Left colon (tissue), 1 donor: ENCODE measurements around the genes TNS1 and CXCR2.

DNA sequence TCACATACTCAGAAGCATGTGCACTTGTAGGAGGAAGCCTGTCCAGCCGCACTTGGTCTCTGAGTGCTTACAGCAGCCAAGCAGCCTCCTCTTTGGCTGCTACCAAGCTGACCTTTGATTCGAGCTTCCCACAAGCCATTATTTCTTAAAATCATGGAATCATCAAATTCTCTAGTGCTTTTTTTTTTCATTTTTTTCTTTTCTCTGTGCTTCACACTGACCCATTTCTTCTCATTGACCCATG is 550.1 kb upstream of the TNP1 start:
- PRO-cap, result no peak

GRCh38 chr2:217434096-217434561 is 568.7 kb downstream of the TNS1 start:
- PRO-cap, result no peak

- PRO-cap, result no peak
Observed at GRCh38 chr2:217756374-217757088, 246.3 kb downstream of the TNS1 start.

GRCh38 chr2:217815973-217816438 is 186.8 kb downstream of the TNS1 start:
- PRO-cap, result no peak

DNA sequence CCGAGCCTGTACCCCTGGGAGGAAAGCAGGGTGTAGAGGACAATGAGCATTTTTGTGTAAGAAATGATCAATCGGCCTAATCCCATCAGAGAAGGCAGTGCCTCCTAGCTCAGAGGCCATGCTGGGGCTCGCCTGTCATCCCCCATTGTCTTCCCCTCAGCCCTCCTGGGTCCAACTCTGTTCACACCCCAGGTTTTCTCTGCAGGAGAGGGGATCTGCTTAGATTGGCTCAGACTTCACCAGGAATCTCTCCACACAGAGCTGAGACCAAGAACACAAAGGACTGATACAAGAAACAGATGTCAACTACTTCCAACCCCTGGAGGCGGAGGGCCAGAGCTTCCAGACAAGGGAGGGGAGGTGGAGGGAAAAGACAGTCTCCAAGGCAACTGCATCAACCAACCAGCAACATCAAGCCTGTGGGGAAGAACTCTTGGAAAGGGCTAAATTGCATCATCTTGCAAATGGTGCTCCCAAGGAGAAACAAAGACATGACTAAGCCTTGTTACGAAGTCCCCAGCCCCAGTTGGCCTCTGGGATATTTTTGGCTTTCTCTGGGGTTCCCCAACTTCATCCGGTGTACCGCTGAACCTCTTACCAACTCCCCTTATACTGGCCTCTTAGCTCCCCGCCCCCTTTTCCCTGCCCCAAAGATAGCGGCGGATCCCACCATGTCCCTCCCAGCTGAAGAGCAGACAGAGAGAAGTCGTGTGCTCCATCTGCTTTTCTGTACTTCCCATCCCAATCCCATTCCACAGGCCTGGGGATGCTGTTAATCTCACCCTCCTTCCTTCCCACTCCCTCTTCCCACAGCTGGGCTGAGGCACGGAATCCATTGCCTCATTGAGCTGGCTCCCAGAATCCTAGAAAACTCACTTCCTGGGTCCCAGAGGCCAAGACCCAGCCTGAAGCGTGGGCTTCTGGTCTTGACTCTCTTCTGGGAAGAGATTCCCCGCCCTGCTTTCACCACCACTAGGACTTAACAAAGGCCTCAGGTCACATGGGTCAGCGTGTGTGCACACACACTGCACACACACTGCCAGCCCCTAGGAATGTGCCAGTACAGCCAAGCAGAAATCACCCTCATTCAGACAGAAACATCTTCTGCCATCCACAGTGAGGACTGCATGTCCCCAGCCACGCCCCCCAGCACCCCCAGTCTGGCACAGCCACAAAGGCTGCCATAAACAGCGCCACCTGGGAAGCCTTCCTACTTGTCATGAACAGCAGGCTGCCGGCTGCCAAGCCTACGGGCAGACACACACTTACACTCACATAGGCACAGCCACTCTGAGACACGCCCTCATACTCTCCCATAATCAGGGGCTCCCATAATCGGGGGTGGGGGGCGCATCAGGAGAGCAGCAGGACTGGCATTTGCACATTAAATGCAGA is 166.1 kb downstream of the TNS1 start:
- PRO-cap, result no peak

DNA sequence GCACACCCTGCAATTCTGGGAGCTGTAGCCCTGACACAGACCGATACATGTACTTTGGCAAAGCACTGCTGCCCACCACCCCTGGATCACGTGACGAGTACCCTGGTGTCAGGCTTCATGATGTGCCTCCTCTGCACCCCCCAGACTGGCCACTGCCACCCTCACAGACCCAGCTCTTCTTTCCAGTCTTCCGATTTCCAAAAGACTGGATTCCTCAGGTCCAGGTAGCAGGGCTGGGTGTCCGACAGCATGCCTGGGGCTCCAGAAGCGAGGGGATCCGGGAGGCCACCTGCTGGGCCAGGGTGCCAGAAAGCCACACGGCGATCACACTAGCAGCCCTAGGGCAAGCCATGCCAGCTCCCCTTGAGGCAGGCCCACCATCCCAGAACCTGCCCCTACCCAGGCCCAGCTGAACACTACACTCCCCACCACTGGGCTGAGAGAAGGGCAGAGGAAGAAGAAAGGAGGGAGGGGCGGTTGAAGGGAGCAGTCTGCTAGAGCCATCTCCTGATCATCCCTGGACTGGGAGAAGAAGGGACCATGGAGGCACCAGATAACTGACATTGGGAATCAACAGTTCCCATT is 163.1 kb downstream of the TNS1 start:
- PRO-cap, result no peak

GRCh38 chr2:217854596-217854959 is 148.2 kb downstream of the TNS1 start:
- PRO-cap, result no peak

- PRO-cap, result no peak
Observed at GRCh38 chr2:217856717-217857581, 145.8 kb downstream of the TNS1 start.

- PRO-cap, result no peak
Observed at GRCh38 chr2:217887575-217888095, 115.2 kb downstream of the TNS1 start.

GRCh38 chr2:217917910-217919137 is 84.5 kb downstream of the TNS1 start:
- PRO-cap, result no peak

DNA sequence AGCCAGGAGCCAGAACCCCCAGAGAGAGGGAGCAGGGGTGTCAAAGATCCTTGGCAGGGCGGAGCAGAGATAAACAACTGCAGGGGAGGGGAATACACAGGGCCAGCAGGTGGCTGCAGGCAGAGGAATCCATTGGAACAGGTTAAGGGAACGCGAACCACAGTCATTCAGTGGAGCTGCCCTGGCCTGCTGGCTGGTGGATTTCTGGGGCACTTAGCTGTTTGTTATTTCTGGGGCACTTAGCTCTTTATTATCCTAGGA is 37.9 kb downstream of the TNS1 start:
- PRO-cap, result no peak

DNA sequence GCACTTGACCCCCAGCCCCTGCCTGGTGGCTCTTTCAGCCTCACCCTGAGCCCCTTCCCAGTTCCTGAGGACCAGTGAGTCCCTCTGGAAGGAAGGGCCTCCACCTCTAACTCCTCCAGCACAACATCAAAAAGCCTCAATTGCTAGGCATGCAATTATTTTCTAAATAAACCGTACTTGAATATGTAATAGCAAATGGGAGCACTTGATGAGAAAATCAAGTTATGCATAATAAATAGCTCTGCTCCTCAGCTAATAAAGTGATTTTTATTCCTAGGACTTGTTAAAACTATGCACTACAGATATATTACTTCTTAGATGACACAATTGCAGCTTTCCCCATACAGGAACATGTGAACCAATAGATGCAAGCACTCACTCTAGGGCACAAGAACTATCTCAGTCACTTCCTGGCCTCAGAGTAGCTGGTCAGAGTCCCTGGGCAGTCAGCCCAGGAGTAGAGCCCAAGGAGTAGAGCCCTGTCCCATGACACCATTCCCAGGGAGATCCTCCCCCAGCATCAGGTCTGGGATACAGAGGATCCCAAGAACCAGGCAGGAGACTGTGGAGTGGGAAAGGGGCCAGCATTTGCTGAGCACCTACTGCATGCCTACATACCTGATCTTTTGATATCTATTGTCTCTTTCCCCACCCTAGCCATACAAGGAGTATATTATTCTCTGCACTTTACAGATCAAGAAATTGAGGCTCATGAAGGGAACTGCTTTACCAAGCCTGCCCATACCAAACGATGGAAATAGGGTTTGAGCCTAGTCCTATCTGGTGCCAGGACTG is 2.7 kb downstream of the TNS1 start:
- PRO-cap, result no peak

- PRO-cap, result unidirectional peak, minus-strand start at chr2:218002995
Observed at GRCh38 chr2:218002703-218003622, at the start of gene TNS1. Gene TNS1, minus strand, starts transcription at chr2:218002995.

- PRO-cap, result unidirectional peak, minus-strand start at chr2:218034860
Observed at GRCh38 chr2:218034531-218035372, 32.0 kb upstream of the TNS1 start.

GRCh38 chr2:218125503-218126369 is at the start of gene CXCR2:
Gene CXCR2, plus strand, starts transcription at chr2:218126028.
- PRO-cap, result unidirectional peak, plus-strand start at chr2:218125702

- PRO-cap, result no peak
Observed at GRCh38 chr2:218219779-218220333, 2.9 kb downstream of the ARPC2 start.

DNA sequence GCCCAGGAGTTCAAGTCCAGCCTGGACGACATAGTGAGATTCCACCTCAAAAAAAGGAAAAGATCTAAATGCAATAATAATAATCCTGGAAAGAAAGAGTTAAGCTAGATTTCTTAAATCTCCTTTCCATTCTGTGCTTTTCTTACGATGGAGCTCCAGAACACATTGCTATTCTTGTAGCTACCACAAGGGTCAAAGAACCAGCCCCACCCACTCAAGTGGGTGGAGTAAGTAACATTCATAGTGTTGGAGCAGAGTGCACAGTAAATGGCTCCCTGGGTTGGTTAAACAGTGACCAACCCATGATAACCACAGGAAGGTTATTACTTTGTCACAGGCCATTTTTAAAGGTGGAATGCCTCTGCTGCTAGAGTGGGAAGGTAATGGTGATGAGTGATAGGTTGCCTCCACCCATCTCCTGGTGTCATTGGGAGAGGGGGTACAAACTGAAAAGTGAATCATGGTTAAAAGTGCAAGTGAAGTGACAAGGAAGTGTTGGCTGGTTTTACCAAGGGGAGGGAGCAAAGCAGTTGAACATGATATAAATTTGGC is 13.9 kb downstream of the ARPC2 start:
- PRO-cap, result bidirectional peak, plus-strand start at position 502 of the sequence, minus-strand start at position 167 of the sequence

DNA sequence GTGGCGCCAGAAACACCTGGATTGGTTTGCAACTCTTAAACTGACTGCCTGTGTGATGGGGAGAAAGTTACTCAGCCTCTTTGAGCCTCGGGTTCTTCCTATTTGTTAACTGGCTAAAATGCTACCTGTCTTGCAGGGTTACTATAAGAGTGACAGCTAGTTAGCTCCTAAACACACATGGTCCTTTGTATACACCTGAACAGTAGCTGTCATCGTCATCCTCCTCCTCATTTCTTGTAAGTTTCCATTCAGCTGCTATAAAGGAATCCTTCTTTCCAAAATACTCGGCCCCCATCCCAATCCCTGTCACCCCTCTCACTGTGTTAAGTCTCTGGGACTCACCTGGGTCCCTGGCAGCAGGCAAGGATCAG is 7.8 kb downstream of the PNKD start:
- PRO-cap, result no peak

- PRO-cap, result no peak
Observed at GRCh38 chr2:218312290-218312699, 20.0 kb upstream of the TMBIM1 start.

GRCh38 chr2:218383852-218384584 is 1.9 kb downstream of the SLC11A1 start:
- PRO-cap, result no peak